H4 (cell line): ENCODE results near the gene NUTM2D.

GRCh38 chr10:86446103-86446622 is 75.4 kb downstream of the WAPL start:
- RAMPAGE, long total RNA = no peak

DNA sequence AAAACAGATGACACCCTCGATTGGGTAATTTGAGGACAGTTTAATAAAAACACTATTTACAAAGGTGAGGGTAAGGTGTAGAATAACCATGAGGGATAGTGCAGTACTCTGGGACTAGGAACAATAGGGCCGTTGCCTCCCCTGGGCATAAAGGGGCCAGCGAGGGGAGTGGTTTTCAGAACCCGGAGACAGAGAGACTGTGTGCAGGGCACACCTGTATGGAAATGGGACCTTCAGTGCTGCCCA is 35.2 kb upstream of the WAPL start:
- RAMPAGE, long total RNA = no peak

- RAMPAGE, long total RNA = no peak
Observed at GRCh38 chr10:86654038-86654392, 332 bp upstream of the OPN4 start.

GRCh38 chr10:86665855-86666955 is 2.1 kb upstream of the LDB3 start:
- RAMPAGE, long total RNA = no peak

DNA sequence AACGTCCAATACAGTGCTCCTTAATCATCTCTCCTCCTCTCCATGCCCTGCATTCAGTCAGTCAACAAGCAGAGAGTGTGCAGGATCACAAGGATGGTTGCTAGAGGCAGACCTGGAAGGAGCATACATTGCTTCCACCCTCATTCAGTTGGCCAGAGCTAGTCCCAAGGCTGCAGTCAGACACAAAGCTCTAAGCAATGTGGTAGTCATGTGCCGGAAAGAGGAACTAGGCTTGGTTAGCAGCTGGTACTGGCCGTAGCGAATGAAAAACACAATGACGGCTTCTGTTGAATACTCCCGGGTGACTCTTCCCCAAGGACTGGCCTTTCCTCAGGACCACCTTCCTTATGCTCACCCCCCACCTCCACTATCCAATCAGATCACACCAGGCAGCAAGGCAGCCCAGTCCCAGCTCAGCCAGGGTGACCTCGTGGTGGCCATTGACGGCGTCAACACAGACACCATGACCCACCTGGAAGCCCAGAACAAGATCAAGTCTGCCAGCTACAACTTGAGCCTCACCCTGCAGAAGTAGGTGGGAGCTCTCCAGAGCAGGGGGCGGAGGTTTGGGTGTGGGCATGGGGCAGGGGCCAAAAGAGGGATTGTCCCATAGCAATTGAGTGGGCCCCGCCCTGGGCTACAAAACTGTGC is 10.8 kb downstream of the LDB3 start:
- RAMPAGE, long total RNA = no peak

DNA sequence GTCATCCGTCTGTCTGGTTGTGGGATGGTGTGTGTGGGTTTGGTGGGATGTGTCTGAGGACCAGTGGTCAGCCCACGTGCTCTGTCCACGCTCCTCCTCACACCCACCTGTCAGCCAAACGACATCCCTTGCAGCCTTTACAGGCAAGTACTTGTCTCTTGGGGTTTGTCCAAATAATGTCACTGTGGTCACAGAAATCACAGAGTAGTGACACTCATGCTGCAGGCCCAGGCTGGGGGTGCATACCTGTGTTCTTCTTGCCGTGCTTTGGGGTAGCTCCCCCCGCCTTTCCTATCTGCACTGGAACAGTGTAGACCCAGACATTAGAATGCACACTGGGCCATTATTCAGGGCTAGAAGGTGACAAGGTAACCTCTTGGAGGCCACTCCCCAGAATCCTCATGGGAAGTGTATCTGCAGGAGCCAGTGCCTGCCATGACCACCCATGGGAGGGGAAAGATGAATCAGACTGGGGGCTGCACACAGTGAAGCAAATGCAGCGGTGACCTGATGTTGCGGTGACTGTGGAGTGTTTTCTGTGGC is 21.1 kb downstream of the LDB3 start:
- RAMPAGE, long total RNA = no peak

- RAMPAGE, long total RNA = no peak
Observed at GRCh38 chr10:86712420-86712701, 44.0 kb downstream of the LDB3 start.

GRCh38 chr10:86757214-86757705 is 841 bp downstream of the BMPR1A start:
- RAMPAGE, long total RNA = no peak

DNA sequence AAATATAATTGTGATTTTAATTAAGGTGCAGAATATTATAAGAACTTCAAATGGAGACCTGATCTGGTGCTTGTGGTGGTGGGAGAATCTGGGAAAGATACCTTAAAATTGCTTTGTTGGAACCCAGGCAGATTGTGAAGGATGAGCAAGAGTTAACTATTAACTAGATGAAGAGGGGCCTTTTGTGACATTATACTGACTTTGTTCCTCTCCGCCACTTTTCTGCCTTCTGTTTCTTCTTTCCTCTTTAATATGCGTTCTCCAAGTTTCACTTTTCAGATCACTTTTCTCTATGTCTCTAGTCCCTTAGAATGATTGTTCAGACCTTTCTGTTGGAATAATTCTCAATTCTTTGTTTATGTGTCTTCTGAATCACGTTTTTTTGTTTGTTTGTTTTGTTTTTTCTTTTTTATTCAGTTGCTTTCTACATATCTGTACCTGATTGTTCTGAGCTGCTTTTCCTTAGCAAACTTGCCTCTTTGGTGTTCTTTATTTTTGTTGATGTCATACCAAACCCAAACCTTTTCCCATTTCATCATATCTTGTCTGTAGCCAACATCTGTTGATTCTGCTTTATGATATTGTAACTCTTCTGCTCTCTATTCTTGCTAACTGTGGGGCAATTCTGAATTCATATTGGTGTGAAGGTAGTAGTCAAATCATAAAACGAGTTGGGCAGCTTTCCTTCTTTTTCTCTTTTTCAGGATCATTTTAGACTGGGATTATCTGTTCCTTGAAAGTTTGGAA is 2.8 kb downstream of the BMPR1A start:
- RAMPAGE, long total RNA = no peak

DNA sequence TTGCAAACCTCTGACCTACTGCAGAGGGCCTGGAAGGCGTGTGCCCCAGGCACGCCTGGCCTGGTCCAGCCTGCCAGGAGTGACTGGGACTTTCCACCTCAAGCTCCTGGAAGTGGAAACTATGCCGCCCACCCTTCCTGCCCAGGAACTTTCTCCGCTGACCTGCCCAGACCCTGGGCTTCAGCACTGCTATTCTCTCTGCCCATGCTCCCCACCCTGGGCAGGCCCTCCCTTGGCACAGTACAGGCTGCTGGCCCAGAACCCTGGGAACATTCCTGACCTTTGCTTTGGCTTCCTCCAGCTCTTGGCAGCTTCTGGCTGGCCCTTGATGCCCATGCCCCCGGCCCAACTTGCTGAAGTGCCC is 3.7 kb downstream of the MMRN2 start:
- RAMPAGE, long total RNA = no peak

- RAMPAGE, long total RNA = no peak
Observed at GRCh38 chr10:86969037-86969711, 892 bp downstream of the ADIRF start.

DNA sequence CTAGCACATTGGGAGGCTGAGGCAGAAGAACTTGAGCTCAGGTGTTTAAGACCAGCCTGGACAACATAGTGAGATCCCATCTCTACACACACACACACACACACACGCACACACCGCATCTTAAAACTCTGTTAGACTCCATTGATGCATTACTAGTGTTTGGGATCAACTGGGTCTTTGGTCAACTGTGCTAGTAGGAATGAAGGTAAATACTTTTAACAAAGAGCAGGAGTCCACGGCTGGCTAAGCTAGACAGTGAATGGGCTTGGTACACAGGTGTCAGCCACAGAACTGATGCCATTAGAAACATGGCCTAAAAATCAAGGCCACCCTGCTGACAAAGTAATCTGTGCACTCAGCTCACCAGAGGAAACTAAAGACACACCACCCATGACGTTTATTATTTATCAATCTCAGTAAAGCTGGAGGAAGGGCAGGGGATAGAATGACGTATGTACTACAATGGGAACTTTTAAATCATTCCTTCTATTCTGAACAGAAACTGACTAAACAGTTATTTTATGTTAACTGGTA is 10.8 kb downstream of the GLUD1 start:
- RAMPAGE, long total RNA = no peak

DNA sequence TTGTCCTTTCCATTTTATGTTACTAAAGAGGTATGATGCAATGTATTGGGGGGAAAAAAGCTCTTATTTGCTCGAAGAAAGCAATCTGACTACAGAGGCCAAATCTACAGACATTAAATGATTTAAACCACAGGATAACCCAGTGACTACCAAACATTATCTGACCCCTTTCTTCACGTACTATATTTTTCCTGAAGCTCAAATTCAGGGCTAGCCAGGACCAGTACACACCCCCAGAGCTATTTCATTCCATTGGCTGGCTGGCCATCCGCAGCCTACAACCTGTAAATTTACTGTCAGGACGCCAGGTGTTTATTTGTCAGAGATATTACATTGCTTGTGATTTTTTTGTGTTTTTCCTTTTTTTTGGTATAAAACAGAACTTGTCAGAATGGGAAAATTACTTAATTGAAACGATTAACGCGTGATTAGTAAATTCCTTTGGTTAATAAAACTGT is 1.3 kb downstream of the GLUD1 start:
- RAMPAGE, long total RNA = no peak

- RAMPAGE, long total RNA = no peak
Observed at GRCh38 chr10:87184421-87184995, 40.7 kb upstream of the NUTM2A start.

DNA sequence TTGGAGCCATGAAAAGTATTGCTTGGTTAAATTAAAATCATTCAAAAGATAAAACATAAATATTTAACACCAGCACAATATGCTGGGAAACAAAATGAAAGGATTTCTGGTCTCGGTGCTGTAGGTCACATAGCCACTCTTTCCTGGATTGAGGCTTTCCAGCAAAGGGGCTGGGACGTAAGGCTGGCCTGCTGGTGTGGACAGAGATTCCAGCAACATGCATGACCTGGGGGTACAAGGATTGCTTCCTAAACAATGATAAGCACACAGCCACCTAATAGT is at the start of gene NUTM2D:
TSS of gene NUTM2D (plus strand) at position 177 of the 282 bp plus-strand sequence.
- RAMPAGE, long total RNA = no peak

DNA sequence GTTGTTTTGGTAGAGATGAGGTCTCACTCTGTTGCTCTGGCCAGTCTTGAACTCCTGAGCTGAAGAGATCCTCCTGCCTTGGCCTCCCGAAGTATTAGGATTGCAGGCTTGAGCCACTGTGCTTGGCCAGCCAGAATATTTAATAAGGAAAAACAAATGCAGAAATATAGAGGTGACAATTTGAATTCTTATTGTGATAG is 4.3 kb downstream of the PAPSS2 start:
- RAMPAGE, long total RNA = no peak

GRCh38 chr10:87670243-87670837 is 10.7 kb downstream of the PAPSS2 start:
- RAMPAGE, long total RNA = no peak

- RAMPAGE, long total RNA = no peak
Observed at GRCh38 chr10:87696904-87697817, 37.5 kb downstream of the PAPSS2 start.

DNA sequence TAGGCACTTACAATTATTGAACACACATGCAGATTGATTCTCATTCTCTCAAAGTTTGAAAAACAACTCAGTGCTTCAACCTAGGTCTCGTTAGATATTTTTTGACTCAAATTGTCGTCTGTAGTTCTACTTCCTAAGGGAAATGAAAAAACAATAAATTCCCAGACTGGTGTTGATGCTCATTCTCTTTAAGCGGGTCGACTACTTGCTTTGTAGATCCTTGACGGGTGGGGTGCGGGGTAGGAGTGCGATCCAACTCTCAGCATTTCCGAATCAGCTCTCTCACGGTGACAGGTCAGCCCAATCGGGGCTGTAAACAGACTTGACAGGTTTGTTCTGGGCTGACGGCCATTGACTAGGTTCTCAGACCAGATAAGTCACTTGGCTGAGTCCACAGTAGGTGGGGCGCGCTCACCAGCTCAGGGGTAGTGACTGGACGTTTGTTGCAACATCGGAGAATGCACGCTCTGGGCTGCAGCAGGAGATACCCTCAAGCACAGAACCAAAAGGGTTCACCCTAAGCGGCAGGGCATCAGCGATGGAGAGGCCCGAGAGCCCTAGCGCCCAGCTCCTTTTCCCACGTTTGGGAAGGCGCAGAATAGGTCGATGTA is 1.9 kb downstream of the KLLN start:
- RAMPAGE, long total RNA = no peak

- RAMPAGE, long total RNA = no peak
Observed at GRCh38 chr10:88148174-88148373, 284.6 kb downstream of the PTEN start.